RPMI7951 (cell line): Measurements from ENCODE around the genes CCDC81 and RAB38.

DNA sequence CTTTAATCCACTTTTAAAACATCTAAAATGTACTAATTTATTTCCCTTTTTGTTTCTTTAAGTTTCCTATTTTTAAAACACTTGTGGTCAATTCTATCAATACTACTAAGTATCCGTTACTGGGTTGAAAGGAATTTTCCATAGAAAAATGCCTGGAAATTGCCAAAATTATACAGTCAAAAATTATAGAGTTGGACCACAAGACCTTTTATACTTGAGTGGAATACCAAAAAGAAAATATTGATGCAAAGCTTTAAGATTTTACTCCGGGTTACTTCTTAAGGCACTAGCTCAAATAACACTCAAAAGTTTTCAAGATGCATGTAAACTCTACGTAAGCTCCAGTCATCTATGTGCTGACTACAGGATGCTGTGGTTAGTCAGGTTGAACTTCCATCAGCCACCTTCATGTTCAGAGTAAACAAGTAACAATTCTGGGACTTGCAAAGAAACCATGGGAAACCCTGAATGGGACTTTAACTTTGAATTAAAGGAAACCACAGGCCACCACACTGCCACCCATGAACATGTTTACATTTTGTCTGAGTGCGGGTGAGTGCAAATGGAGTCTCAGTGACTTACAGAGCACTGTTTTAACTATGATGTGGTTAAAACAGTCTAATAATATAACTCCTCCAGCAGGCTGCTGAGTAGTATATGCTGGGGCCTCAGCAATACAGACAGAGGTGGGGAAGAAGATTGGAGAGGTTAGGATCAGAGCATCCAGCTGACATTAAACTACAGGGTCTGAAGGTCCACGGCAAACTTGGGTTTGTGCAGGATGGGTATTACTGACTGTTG, 12.8 kb upstream of the SYTL2 start:
- RAMPAGE, long total RNA, result no peak

- RAMPAGE, long total RNA, result no peak
These were observed 16.8 kb upstream of the SYTL2 start for GRCh38 chr11:85827526-85828385.

- RAMPAGE, long total RNA, result no peak
These were observed 96.2 kb downstream of the CCDC83 start for GRCh38 chr11:85951135-85952080.

DNA sequence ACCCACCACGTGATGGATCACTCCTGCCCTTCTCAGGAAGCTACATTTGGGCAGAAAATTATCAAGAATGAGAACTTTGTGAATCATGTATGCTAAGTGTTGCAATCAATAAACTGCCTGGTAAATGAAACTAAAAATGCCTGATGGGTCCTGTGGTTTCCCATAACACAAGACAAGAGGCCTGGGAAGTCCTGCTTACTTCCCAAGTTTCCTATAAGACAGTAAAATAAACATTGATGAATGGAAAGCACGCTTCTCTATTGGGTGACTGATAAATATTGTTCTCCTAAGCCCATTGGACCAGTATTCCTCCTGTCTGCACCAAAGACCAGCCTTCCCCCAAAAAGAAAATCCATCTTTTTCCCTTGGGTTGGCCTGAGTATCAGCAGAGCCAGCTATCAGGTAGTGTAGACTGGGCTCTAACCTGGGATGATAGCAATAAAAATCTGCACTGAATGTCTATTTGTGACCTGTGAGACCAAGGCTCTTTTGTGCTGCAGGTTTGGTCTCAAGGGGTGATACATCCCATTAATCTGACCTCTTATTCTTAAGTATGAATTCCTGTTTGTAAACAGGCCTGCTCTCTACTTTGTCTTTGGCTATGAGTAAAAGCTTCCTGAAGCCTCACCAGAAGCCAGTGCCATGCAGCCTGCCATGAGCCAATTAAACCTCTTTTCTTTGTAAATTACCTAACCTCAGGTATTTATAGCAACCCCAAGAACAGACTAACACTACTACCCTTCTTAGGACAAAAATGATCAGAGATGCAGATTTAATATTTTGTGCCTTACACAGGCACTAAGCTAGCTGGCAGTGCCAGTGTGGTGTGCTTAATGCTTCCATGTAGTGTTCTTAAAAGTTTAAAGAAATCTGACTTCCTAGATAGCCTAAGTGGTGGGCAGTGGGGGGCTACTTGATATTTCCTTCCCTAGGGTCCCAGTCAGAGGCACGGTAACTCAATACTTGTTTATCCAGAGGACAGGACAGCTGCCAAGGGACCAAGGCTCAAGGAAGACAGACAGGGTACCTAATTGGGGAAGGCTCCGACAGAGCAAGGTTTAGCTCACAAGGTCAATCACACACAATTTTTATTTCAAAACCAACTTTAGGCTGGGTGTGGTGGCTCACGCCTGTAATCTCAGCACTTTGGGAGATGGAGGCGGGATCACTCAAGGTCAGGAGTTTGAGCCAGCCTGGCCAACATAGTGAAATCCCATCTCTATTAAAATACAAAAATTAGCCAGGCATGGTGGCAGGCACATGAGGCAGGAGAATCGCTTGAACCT, 98.9 kb downstream of the CCDC83 start:
- RAMPAGE, long total RNA, result no peak

DNA sequence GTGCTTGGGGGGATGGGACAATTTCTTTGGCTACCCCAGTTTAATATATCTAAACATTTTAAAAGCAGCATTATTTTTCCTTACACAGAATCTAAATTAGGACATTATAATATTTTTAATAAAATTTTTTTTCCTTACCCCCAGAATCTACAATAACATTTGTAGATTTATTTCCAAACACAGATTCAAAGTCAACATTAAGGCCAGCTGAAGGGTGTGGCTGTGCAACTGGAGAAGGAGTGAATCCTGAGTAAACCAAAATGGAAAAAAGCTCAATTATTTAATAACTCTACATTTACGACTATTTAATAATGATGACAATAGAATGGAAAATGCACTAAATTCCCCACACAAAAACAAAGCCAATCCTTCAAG, 85.2 kb downstream of the PICALM start:
- RAMPAGE, long total RNA, result no peak

GRCh38 chr11:86015846-86017070, 52.6 kb downstream of the PICALM start:
- RAMPAGE, long total RNA, result no peak

GRCh38 chr11:86054211-86054885, 14.5 kb downstream of the PICALM start:
- RAMPAGE, long total RNA, result no peak

GRCh38 chr11:86069317-86070369, 759 bp upstream of the PICALM start:
- RAMPAGE, long total RNA, result no peak

GRCh38 chr11:86143407-86144036, 74.6 kb upstream of the PICALM start:
- RAMPAGE, long total RNA, result no peak

- RAMPAGE, long total RNA, result no peak
These were observed at the start of gene CCDC81 for GRCh38 chr11:86374543-86375145. Gene CCDC81, plus strand, starts transcription at chr11:86374887.

- RAMPAGE, long total RNA, result no peak
These were observed 56.5 kb downstream of the CCDC81 start for GRCh38 chr11:86431138-86431588.

- RAMPAGE, long total RNA, result no peak
These were observed 102.8 kb downstream of the CCDC81 start for GRCh38 chr11:86477473-86477921.

DNA sequence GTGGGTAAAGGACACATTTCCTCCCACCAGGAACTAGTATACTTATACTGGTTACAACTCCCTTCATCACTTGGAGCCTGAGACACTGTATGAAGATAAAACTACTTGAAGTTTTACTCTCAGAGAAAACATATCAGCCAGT, 171.0 kb upstream of the PRSS23 start:
- RAMPAGE, long total RNA, result no peak

GRCh38 chr11:86805718-86806478, 5.6 kb downstream of the PRSS23 start:
- RAMPAGE, long total RNA, result no peak

GRCh38 chr11:86920748-86921598, 34.2 kb downstream of the FZD4 start:
- RAMPAGE, long total RNA, result no peak

DNA sequence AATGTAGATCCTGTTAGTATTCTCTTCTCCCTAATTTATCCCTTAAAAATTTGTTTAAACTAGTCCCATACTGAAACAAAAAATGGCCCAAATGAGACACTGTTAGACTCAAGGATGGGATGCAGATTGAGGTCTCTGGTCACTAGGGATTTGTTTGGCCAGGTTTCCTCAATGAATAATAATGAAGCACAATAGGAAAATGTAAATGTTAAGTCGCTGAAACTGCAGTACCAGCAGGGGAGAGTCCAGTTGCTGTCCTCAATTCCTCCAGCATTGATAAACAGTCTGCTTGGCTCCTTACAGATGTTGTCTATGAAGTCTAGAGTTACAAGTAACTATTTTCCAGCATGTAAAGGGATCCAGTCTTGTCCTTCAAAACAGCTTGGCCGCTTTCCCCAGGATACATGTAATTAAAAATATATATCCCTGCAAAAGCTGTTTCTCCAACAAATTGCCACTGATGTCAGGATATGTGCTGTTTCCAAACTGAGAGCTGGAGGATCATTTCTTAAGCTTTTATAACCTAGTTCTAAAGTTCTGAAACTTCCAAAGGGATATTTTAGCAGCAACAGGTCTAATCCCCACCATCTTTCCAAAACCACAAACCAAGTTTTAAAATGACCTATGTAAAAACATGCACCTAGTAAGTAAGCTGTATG, 2.2 kb downstream of the FZD4 start:
- RAMPAGE, long total RNA, result no peak

DNA sequence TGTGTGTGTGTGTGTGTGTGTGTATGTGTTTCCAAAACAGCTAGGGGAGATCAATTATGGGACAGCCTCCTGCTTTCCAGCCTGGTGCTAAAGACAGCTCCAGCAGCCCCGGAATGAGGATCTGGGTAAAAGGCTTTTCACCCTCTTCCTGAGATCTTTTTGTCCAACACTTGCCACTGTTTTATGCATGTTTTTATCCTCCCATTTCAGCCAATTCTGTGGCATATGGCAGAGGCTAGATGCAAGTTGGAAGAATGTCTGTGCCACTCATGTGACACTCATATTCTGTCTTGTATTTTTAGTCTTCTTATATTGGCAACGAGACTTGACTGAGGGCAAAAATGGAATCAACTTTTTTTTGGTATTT, 1.5 kb upstream of the FZD4 start:
- RAMPAGE, long total RNA, result no peak

DNA sequence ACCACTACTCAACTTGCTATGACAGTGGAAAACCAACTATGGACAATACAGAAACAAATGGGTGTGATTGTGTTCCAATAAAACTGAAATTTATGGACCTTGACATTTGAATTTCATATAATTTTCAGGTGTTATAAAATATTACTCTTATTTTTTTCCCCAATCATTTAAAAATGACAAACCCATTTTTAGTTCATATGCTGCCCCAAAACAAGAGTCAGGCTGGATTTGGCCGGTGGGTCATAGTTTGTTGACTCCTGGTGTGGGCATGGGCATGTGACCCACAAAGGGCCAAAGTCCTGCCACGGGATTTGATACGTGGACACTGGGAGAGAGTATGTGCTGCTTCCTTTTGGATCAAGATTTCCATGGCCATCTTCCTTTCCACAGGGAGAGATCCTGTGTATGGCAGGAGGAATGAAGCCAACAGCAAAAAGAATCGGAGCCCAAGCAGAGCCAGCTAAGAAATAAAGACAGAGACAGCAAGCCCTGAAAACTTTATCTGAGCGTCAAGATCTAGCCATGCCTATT, 26.9 kb upstream of the FZD4 start:
- RAMPAGE, long total RNA, result no peak

- RAMPAGE, long total RNA, result no peak
These were observed 170.1 kb downstream of the TMEM135 start for GRCh38 chr11:87207565-87208550.

- RAMPAGE, long total RNA, result no peak
These were observed at the start of gene RAB38 for GRCh38 chr11:88174447-88175803. Gene RAB38, minus strand, starts transcription at chr11:88175443.